Sigmoid colon (tissue), 4 donors: ENCODE results near the genes HTR2A, CYSLTR2, MLNR, CDADC1 and SETDB2.

DNA sequence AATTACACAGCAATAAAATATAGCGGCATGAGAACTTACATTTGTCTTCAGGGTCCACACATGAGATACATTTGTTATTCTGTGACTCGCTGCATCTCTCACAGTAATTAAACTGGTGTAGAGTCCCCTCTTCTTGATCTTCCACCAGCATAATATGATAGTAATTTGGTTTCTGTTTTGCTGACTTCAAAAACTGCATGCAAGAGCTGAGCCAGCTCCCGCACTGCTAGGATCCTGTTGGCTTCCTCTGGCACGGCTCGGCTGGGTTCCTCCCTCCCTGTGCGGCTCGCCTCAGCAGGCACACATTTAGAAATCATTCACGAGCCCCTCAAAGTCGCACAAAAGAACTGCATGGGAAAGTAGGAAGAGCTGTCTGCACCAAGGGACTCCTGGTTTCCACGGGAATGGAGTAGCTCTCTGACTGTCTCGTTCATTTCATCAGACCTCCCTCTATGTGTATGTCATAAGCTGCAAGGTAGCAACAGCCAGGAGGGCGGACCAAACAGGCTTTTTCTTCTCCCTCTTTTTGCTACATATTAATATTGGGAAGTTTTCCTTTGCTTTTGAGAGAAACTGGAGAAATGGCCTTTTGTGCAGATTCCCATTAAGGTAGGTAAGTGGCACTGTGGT lies at the start of gene HTR2A:
HTR2A (minus strand) TSS at position 419 of the 630 bp plus-strand sequence.
- PRO-cap = no peak
- RAMPAGE, long total RNA, 4 experiments = start-site peak on the minus strand in 3 of 4 experiments, centred at positions 241 to 434 of the sequence, 6 to 20 reads per replicate

- PRO-cap = no peak
- RAMPAGE, long total RNA, 4 experiments = no peak in any of the 4 experiments
These were observed 318.8 kb upstream of the HTR2A start for GRCh38 chr13:47215661-47216093.

DNA sequence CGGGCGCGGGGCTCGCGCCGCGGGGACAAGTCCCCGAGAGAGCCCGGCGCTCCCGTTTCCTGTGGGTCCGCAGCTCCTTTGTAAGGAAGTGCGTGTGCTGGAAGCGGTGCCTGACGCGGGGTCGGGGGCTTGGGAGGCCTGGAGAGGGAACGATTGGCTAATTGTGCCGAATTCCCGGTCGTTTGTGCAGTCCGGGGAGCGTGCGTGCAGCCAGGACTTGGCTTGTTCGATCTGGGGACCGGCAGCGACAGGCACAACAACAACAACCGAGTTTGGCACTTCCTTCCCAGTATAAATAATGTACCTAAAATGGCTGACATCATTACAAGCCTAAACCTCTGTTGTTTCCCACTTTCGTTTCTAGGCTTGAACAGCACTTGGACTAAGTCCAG lies 556 bp downstream of the ITM2B start:
- PRO-cap = unidirectional peak, minus-strand start at position 233 of the sequence
- RAMPAGE, long total RNA, 4 experiments = no peak in any of the 4 experiments

GRCh38 chr13:48417398-48418083 lies 4.6 kb upstream of the LPAR6 start:
- PRO-cap = no peak
- RAMPAGE, long total RNA, 4 experiments = no peak in any of the 4 experiments

DNA sequence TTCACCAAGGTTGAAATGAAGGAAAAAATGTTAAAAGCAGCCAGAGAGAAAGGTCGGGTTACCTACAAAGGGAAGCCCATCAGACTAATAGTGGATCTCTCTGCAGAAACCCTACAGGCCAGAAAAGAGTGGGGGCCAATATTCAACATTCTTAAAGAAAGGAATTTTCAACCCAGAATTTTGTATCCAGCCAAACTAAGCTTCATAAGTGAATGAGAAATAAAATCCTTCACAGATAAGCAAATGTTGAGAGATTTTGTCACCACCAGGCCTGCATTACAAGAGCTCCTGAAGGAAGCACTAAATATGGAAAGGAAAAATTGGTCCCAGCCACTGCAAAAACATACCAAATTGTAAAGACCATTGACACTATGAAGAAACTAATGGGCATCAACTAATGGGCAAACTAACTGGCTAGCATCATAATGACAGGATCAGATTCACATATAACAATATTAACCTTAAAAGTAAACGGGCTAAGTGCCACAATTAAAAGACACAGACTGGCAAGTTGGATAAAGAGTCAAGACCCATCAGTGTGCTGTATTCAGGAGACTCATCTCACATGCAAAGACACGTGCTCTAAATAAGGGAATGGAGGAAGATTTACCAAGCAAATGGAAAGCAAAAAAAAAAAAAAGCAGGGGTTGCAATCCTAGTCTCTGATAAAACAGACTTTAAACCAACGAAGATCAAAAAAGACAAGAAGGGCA lies 5.3 kb upstream of the LPAR6 start:
- PRO-cap = no peak
- RAMPAGE, long total RNA, 4 experiments = no peak in any of the 4 experiments

GRCh38 chr13:48446505-48447028 lies 33.7 kb upstream of the LPAR6 start:
- PRO-cap = no peak
- RAMPAGE, long total RNA, 4 experiments = no peak in any of the 4 experiments

DNA sequence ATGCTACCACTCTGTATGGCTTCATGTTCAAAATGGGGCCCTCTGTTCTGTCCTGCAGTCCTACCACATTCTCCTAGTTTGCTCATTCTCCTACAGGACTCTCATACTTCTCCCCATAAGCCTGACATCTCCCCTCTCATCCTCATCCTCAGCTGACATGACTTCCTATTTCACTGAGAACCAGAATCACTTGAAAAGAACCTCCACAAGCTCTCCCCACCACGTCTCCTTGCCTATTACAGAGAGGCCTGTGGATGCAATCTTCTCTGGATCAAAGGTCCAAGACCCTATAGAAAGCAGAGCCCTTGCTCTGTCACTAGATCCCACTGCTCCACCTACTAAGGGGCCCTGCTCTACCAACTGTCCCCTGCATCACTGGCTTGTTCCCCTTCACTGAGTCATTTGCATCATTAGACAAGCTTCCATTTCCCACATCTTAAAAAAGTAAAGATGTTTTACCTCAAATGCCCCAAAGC lies 40.9 kb downstream of the RCBTB2 start:
- PRO-cap = no peak
- RAMPAGE, long total RNA, 4 experiments = no peak in any of the 4 experiments

DNA sequence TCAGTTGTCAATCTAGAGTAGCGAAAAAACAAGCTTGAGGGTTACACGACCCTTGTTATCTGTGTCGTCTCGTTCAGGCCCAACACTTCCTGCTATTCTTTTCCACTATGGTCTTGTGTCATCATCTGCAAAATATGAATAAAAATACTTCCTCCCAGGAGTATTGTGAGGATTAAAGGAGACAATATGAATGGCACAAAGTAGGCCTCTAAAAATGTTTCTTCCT lies 40.4 kb upstream of the RCBTB2 start:
- PRO-cap = no peak
- RAMPAGE, long total RNA, 4 experiments = no peak in any of the 4 experiments

DNA sequence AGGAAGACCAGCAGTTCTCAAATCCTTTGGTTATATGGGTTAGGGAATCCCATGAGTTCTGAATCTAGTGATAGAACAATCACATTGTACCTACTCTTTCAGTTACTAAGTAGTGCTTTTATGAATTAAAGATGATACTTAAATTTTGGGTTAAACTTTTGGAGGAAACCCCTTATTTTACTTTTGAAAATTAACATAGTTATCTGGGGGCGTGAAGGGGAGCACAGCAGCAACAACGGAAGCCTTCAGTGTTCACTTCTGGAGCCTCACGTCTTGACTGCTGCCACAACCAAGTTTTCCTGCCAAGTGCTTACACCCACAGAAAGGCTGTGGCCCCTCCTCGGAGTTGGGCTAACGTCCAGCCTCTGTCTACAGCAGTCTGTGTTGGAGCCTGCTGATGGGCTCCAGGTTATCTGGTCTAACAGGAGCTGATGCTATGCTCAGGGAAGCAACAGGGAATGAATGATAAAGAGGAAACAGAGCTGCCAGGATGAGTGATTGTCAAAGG lies 53.5 kb upstream of the RCBTB2 start:
- PRO-cap = no peak
- RAMPAGE, long total RNA, 4 experiments = no peak in any of the 4 experiments

- PRO-cap = no peak
- RAMPAGE, long total RNA, 4 experiments = start-site peak on the plus strand in 1 of 4 experiments, at chr13:48653929-48653934 at its widest, 8 reads per replicate
These were observed at the start of gene CYSLTR2 for GRCh38 chr13:48653402-48654117. TSS of gene CYSLTR2 (plus strand) at chr13:48653929.

GRCh38 chr13:48974901-48975423 lies 750 bp upstream of the FNDC3A start:
- PRO-cap = no peak
- RAMPAGE, long total RNA, 4 experiments = no peak in any of the 4 experiments

DNA sequence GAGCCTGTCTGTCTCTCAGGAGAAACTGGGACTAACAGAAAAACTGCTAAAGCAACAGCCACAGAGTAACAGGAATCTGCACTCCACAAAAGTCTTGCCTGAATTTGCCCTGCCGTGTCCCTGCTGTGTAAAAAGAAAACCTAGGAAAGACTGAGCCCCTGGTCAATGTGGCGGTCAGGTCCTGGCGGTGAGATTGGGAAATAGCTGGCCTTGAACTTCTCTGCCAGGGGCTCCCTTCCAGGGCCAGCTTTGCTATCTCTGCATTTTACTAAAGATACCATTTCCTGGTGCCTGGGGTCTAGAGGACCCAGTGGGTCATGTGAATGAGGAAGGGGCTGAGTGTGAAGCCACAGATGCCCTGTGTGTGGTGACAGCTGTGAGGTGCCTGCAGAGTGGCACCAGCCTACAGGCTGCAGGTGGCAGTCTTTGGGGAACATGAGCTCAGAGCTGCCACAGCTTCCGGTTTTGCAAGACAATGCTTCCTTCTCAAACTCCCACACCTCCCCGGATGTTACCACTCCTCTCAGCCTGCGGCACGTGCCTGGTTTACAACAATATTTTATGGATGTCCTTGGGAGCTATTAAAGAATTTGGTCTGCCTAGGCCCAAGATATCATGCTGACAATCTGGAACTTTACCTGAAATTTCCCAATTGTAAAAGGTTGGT lies 5.2 kb upstream of the MLNR start:
- PRO-cap = no peak
- RAMPAGE, long total RNA, 4 experiments = no peak in any of the 4 experiments

DNA sequence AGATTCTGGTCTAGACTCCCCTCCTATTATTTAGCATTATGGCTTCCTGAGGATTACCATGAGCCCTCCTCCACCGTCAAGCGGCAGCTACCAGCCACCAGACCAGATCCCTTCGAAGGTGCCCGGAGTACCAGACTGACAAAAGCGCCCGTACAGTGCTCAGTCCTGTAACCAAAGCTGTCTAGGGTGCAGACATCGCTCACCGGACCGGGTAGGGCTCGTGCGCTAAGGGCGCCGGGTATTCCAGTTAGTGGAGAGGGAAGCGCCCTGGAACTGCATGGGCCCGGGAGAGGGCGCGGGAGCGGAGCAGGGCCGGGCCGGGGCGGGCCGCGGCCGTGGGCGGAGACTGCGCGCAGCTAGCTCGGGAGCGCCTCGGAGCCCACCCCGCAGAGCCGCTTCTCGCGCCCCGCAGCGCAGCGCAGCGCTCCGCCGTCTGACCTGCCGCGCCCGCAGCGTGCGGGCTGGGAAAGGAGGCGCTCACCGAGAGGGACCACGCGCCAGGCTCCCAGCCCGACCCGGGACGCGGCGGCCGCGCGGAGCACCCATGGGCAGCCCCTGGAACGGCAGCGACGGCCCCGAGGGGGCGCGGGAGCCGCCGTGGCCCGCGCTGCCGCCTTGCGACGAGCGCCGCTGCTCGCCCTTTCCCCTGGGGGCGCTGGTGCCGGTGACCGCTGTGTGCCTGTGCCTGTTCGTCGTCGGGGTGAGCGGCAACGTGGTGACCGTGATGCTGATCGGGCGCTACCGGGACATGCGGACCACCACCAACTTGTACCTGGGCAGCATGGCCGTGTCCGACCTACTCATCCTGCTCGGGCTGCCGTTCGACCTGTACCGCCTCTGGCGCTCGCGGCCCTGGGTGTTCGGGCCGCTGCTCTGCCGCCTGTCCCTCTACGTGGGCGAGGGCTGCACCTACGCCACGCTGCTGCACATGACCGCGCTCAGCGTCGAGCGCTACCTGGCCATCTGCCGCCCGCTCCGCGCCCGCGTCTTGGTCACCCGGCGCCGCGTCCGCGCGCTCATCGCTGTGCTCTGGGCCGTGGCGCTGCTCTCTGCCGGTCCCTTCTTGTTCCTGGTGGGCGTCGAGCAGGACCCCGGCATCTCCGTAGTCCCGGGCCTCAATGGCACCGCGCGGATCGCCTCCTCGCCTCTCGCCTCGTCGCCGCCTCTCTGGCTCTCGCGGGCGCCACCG lies at the start of gene MLNR:
MLNR (plus strand) TSS at position 545 of the 1,189 bp plus-strand sequence.
- PRO-cap = no peak
- RAMPAGE, long total RNA, 4 experiments = no peak in any of the 4 experiments

DNA sequence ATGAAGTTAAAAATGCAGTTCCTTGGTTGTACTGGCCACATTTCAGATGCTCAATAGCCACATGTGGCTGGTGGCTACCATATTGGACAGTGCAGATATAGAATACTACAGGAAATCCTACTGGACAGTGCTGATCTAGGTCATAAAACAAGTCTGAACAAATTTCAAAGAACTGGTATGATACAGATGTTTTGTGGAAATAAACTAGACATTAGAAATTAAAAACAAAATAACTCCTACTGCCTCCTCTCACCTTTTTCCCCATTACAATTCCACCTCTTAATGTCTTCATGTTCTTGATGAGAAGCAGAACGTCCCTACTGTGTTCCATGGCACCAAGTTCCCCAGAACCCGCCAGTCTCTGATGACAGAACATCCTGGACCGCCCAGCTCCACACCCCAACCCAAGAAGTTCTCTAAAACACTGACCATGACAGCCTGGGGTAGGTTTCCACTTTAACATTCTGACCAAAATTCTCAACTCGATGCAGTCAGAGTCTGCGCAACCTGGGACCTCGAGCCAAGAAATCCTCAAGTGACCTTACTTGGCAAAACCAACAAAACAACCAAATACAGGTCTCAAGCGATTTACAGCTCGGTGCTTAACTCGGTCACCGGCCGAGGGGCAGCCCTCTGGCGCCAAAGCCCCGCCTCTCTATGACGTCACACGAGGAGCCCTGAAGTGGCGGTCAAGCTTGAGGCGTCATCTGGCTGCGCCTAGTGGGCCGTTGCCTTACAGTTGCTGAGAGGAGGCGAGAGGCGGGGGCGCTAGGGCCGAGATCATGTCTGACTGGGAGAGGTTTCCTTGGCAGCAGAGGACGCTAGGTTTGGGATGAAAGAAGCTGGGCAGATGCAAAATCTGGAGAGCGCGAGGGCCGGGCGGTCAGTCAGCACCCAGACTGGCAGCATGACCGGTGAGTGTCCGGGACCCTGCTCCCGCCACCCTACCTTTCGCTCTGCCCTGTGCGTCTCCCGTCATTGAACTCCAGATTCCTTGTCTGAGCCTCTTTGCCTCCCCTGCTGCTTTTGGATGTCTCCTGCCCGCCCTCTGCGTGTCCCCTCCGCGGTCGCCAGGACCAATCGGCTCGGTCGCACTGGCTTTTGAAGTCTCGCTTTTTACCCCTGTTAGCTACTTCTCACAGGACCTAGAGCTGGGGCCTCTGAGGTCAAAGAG lies at the start of gene CDADC1:
CDADC1 (plus strand) TSS at position 720 of the 1,174 bp plus-strand sequence.
- PRO-cap = bidirectional peak, plus-strand start at position 745 of the sequence, minus-strand start at position 654 of the sequence
- RAMPAGE, long total RNA, 4 experiments = start-site peak on the plus strand in 3 of 4 experiments, centred at positions 737 to 742 of the sequence, 45 to 141 reads per replicate; start-site peak on the minus strand in 3 of 4 experiments, centred at positions 521 to 633 of the sequence, 6 to 16 reads per replicate

DNA sequence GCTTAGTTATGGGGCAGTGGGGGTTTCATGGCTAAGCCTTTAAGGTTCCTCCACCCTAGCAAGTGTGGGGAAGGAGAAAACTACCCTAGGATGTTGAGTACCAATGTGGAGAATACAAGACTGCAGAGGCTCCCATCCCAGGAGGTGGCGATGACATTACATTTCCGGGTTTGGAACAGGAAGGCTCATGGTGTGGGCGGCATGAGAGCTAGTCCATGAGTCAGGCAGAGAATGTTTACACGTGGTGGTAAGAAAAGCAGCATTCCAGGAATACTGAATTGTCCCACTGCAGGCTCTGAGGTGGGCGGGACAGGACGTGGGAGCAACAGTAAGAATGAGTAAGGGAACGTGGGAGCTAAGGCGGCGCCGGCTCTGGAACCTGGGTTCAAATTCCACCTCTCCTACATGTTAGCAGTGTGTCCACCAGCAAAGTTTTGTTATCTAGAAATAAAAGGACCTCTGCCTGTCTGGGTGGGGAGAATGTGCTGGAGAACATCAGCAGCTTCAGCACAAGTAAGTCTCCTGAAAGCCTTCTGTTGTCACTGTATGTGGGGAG lies 66.2 kb downstream of the CDADC1 start:
- PRO-cap = unidirectional peak, plus-strand start at position 291 of the sequence; unidirectional peak, plus-strand start at position 337 of the sequence
- RAMPAGE, long total RNA, 4 experiments = no peak in any of the 4 experiments

GRCh38 chr13:49401201-49401836 lies 42.5 kb downstream of the CAB39L start:
- PRO-cap = unidirectional peak, minus-strand start at chr13:49401525; unidirectional peak, minus-strand start at chr13:49401583
- RAMPAGE, long total RNA, 4 experiments = start-site peak on the minus strand in 3 of 4 experiments, at chr13:49401212-49401532 at its widest, 80 to 276 reads per replicate

DNA sequence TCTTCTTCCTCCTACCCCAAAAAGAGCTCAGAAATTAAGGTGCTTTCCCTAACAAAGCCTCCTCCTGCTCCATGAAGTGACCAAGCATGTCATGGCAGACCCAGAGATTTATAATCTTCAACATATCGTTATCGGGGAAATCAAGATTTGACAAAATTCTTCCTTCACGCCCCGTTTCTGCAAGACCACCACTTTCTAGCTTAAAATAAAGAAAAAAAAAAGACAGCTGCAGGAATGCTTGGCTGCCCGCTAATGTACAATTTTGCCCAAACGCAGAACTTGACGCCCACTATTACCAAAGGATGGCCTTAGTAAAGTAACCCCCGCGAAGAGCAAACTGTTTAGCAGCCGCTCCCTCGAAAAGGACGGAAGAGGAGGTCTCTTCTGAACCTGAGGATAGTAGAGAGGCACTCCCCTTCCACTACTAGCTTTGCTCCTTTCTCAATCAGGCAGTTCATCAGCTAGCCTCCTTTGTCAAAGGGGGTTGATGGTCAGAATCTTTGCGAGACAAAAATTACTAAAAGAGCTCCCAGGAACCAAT lies 665 bp downstream of the CAB39L start:
- PRO-cap = no peak
- RAMPAGE, long total RNA, 4 experiments = no peak in any of the 4 experiments

GRCh38 chr13:49443867-49444581 lies at the start of gene SETDB2:
TSS of gene SETDB2 (plus strand) at chr13:49444274.
- PRO-cap = bidirectional peak, plus-strand start at chr13:49444293, minus-strand start at chr13:49444018
- RAMPAGE, long total RNA, 4 experiments = start-site peak on the plus strand in 3 of 4 experiments, at chr13:49444283-49444476 at its widest, 18 to 229 reads per replicate; start-site peak on the minus strand in 4 of 4 experiments, at chr13:49443998-49444064 at its widest, 28 to 50 reads per replicate

- PRO-cap = no peak
- RAMPAGE, long total RNA, 4 experiments = no peak in any of the 4 experiments
These were observed 4.2 kb downstream of the PHF11 start for GRCh38 chr13:49499906-49500418.

DNA sequence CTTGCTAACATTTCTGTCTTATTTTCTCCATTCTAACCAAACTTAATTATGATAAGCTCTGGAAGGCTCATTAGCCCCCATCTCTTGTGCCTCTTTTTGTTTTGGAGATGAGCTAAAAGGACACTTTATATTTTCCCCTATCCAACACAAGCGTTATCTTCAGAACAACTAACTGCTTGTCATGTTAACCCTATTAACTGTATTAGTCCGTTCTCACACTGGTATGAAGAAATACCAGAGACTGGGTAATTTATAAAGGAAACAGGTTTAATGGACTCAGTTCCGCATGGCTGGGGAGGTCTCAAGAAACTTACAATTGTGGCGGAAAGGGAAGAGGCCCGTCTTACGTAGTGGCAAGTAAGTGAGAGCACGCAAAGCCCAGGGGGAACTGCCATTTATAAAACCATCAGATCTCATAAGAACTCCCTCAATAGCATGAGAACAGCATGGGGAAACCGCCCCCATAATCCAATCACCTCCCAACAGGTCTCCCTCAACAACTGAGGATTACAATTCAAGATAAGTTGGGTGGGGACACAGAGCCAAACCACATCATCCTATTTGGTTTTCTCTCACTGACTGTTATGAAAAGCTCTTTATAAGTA lies 34.6 kb downstream of the PHF11 start:
- PRO-cap = no peak
- RAMPAGE, long total RNA, 4 experiments = no peak in any of the 4 experiments